HT-29 (cell line): ENCODE results near the genes SLC17A3, H3C2, H3C4, H2BC9 and H4C8.

DNA sequence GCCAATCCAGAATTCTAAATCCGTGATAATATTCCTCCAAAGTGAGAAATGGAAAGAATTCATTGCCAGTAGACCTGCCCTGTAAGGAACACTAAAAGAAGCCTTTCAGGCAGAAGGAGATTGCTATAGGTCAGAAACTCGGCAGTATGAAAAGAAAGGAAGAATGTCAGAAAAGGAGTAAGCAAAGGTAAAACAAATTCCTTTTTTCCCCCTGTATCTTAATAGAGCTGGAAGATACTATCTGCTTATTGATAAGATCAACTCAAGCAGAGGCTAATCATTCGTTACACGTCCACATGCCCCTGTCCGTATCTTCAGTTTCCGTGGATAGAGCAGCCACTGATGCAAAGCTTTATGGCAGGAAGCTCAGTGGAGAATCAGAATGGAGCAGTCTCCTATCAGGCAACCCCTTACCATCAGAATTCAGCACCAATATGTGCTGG lies 987 bp downstream of the SLC17A1 start:
- RAMPAGE, long total RNA, result no peak

DNA sequence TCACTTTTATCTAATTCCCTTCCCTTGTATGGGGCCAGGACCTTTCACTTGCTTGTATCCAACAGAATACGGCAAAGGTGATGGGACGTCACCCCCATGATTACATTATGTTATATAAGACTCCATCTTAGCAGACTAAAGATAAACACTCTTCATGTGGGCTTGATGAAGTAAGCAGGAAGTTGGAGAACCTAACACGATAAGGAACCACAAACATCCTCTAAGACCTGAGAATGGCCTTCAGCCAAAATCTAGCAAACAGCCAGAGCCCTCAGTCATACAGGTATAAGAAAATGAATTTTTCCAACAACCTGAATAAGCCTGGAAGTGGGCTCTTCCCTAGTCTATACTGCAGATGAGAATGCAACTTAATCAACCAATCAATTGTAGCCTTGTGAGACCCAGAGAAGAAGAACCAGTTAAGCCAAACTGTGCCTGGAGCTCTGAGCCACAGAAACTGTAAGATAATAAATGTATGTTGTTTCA lies 7.9 kb downstream of the SLC17A3 start:
- RAMPAGE, long total RNA, result no peak

DNA sequence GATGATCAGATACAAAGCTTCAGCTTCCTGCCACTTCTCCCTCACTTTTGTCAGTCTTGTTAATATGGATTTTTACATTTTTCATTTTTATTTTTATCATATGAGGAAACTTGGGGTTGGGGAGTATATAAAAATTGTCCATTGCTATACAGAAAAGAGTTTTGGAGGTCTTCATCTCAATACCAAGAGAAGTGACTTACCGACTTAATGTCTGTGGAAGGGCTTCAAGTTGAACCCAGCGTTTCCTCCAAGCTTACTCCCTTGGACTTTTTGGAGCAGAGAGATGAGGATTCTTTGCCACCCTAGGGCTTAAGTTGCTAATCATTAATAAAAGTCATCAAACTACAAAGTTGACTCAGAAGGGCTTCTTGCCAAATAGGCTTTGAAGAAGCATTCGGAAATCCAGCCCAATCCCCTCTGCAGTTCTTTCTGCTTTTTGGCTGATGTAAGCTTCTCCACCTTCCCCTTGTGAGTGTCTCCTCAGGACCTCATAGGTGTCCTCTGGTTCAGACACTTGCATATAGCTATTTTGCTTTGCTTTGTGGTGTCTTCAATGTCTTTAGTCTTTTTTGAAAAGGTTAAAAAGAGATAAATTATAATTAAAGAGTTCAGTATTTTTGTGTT lies at the start of gene SLC17A3:
SLC17A3 (minus strand) TSS at position 277 of the 624 bp plus-strand sequence.
- RAMPAGE, long total RNA, result no peak

DNA sequence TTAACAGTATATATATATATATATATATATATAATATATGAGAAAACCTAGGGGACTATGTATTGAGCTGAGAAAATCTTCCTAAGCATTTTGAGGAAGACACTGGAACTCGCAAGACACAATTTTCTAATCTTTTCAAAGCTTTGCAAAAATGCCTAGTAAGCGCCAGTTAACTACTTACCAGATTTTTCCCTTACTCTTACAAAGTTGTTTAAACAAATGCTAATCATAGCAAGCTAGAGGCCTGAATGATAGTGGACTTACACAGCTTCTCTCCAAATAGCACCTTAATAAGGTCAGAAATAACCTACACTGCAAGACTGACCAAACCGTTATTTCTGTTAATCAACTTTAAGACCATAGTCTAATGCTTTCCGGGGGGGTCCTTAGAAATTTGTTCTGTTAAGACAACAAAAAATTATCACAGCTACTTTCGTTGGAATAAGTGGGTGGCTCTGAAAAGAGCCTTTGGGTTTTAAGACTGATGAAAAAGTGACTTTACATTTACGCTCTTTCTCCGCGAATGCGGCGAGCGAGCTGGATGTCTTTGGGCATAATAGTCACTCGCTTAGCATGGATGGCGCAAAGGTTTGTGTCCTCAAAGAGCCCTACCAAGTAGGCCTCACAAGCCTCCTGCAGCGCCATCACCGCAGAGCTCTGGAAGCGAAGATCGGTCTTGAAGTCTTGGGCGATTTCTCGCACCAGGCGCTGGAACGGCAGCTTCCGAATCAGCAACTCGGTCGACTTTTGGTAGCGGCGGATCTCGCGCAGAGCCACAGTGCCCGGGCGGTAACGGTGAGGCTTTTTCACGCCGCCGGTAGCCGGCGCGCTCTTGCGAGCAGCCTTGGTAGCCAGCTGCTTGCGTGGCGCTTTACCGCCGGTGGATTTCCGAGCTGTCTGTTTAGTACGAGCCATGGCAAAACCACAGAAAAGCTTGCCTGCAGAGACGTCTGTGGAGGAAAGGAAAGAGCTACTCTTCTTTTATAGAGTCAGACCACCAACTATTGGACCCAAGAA lies at the start of gene H3C2:
H3C2 (minus strand) TSS at position 954 of the 1,017 bp plus-strand sequence.
- RAMPAGE, long total RNA, result start-site peak on the minus strand centred at position 954 of the sequence, 7 bp wide, 1,269 and 2,240 reads in 2 replicates

- RAMPAGE, long total RNA, result no peak
Measured at GRCh38 chr6:26045118-26045335, 157 bp upstream of the H3C3 start.

- RAMPAGE, long total RNA, result no peak
Measured at GRCh38 chr6:26138004-26138554, 14.1 kb downstream of the H2AC6 start.

GRCh38 chr6:26158596-26159249 lies 801 bp downstream of the H2BC5 start:
- RAMPAGE, long total RNA, result no peak

DNA sequence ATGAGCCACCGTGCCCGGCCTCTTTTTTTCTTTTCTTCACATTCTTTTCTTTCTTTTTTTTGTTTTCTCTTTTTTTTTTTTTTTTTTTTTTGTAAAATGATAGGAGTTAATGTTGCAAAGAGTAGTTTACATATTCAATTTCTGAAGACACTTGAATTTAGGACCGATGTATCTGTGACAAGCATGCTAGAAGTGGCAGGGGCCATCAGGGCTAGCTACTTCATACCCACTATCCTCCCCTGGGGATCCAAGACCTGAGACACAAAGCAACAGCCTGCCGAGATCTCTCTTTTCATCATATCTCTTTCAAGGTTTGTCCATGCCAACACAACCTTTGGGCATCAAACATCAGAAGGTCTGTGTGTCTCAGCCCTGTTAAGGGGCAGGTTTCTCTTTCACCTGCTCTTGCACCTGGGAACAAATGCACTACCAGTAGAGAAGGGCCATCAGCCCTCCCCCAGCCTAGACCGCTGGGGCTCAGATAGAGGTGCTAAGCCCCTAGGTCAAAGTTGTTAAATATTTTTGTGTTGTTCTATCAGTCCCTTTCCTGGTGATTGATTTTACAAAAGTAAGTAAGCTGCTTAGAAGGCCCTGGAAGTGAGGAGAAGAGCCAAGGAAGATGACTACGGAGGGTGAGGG lies 9.2 kb downstream of the H2BC5 start:
- RAMPAGE, long total RNA, result no peak

- RAMPAGE, long total RNA, result no peak
Measured at GRCh38 chr6:26193891-26194840, 2.9 kb downstream of the H3C4 start.

DNA sequence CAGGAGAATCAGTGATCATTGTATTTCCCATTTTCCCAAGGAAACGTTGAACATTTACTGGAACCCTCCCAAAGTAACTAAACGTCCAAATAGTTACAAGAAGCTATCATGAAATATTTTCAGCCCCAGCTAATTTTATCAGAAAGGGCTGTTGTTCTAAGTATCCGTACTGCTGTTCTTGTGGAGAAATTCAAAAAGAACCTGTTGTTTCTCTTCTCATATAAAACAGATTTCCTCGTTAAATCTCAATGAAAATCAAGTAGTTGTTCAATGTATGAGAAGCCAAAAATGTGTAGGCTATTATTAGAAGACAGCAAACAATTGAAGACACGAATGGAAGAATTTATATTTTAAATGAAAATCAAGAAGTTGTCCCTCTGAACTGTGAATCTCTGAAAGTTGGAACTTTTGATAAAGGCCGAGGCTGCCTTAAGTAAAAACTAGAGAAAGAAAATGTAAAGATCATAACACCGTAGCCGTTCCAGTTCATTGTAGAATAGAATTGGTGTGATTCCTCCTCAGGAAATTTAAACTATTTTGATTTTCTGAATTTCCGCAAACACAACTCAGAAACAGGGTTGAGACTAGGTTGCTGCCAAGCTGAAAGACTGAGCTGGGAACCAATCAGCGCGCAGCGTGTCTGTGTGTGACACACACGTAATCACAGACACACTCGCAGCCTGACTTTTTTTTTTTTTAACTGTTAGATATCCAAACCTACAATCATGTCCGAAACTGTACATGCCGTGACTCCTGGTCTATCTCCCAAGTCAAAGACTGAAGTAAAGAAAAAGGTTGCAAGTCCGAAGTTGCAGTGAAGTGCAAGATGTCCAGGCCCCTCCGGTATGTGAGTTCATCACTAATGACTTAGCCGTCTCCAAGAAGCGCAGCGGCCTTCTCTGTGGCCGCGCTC lies 2.0 kb downstream of the H3C4 start:
- RAMPAGE, long total RNA, result no peak

DNA sequence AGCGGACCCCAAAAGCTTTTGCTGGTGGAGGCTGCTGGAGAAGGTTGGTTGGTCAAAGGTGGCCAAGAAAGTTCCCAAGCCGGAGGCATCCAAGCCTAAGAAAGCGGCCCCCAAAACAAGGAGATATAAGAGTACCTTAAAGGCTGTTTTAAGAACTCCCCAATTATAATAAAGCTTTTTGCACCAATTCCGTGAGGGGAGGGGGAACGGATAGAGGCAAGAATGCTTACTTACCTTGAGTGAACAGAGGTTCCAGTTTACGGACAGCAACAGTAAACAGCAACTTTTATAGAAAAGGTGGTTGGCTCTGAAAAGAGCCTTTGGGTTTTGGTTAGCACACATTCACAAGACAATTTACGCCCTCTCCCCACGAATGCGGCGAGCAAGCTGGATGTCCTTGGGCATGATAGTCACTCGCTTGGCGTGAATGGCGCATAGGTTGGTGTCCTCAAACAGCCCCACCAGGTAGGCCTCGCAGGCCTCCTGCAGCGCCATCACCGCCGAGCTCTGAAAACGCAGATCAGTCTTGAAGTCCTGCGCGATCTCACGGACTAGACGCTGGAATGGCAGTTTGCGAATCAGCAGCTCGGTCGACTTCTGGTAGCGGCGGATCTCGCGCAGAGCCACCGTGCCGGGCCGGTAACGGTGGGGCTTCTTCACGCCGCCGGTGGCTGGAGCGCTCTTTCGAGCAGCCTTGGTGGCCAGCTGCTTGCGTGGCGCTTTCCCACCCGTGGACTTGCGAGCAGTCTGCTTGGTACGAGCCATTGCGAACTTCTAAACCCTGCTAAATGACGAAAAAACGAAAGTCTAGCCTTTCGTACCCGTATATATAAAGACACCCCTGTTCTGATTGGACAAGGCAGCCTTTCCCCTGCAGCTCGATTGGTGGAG lies at the start of gene H3C4:
H3C4 (minus strand) TSS at position 801 of the 891 bp plus-strand sequence.
- RAMPAGE, long total RNA, result no peak

DNA sequence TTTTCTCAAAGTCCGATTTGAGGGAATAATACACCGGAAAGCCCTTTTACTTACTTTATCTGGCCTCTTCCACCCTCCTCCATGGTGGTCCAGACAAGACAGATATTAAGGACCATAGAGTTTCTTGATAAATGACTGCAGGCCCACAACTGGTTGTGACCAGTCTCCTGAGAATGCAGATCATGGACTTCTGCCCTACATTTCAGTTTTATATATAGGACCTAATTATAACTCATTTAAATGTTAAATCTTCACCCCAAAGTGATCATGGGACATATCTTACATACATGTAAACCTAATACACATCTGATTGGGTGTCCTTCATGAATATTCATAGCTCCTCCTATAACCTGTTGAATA lies 3.5 kb downstream of the H2AC8 start:
- RAMPAGE, long total RNA, result no peak

GRCh38 chr6:26251137-26252240 lies at the start of gene H2BC9:
Gene H2BC9 (plus strand): TSS chr6:26251614.
- RAMPAGE, long total RNA, result start-site peak on the plus strand at chr6:26251610-26251619, 418 and 692 reads in 2 replicates

- RAMPAGE, long total RNA, result no peak
Measured at GRCh38 chr6:26272049-26272779, 517 bp upstream of the H2BC10 start.

DNA sequence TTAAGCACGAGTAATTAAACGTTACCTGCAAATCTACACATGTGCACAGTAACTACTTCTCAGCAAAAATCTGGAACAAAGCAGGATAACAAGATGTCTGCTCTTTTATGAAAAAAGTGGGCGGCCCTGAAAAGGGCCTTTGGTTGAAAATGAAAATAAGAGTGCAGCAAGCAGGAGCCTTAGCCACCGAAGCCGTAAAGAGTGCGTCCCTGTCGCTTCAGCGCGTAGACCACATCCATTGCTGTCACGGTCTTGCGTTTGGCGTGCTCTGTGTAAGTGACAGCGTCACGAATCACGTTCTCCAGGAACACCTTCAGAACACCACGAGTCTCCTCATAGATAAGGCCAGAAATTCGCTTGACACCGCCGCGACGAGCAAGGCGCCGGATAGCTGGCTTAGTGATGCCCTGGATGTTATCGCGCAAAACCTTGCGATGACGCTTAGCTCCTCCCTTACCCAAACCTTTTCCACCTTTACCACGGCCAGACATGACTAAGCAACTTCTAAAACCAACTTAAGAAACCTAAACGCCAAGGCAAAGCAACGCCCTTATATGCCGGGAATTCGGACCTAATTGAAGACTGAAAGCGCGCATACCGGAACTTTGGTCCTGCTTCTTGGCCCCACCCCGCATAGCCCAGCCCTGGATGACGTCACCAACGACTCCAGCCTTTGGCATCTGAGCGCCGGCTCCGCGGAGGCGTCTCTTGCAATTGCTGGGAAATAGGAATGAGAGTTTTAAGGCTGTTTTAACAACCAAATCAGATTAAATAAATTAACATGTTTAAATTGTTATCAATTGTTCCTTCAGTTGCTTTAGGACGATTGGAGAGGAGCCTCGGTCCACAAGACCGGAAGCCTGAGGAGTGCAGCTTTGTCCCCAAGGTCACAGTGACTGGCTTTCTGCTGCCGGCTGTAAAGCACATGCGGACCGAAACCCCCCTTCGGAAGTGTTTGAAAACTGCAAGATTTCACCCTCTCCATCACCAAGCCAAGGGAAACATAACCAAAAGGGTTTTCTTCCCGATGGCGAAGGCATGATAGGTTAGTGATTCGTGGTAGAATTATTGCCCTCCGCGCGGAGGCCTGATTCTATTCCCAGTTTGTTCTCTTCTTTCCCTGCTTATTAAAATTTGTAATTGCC lies at the start of gene H4C8:
H4C8 (minus strand) TSS at position 526 of the 1,145 bp plus-strand sequence.
- RAMPAGE, long total RNA, result start-site peak on the minus strand centred at position 528 of the sequence, 6 bp wide, 213 and 325 reads in 2 replicates; start-site peak on the plus strand centred at position 684 of the sequence, 30 bp wide, 16 and 12 reads in 2 replicates

- RAMPAGE, long total RNA, result no peak
Measured at GRCh38 chr6:26377405-26378187, 5.3 kb upstream of the BTN2A2 start.

DNA sequence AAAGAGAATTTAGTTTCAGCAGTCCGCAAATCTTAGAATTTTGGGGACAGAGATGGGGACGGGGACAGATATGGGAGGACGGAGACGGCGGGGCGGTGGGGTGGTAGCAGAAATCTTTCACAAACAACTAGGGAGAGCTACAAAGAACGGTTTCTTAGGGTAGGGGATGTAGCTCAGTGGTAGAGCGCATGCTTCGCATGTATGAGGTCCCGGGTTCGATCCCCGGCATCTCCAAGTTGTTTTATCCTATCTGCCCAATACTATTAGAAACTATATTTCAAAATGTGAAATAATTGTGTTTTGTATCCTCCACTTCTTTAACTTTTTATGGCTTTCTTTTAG lies 15.1 kb downstream of the HMGN4 start:
- RAMPAGE, long total RNA, result no peak

GRCh38 chr6:26754710-26755367 lies 95.3 kb upstream of the ZNF322 start:
- RAMPAGE, long total RNA, result no peak

GRCh38 chr6:26956280-26957265 lies 176.0 kb downstream of the H2BC11 start:
- RAMPAGE, long total RNA, result no peak

DNA sequence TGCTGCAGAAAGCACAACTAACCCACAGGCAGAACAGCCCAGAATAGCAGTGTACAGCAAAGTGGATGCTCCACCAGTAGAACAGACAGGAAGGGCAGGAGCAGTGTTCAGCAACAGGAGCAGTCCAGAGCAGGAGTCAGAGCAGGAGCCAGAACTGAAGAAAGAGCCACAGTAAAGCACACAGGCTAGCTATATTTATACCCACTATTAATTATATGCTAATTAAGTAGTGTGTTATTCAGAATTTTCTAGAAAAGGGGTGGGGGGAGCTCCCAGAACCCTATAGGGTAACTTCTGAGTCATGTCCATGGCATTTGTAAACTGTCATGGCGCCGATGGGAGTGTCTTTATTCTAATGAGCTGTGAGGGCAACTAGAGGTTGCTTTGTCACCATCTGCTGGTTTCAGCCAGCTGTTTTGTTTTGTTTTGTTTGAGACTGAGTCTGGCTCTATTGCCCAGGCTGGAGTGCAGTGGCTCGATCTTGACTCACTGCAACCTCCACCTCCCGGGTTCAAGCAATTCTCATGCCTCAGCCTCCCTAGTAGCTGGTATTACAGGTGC lies 17.5 kb downstream of the H2BC11 start:
- RAMPAGE, long total RNA, result no peak